Subcutaneous preadipocyte (primary cell): ENCODE measurements around a stretch of chr2.

DNA sequence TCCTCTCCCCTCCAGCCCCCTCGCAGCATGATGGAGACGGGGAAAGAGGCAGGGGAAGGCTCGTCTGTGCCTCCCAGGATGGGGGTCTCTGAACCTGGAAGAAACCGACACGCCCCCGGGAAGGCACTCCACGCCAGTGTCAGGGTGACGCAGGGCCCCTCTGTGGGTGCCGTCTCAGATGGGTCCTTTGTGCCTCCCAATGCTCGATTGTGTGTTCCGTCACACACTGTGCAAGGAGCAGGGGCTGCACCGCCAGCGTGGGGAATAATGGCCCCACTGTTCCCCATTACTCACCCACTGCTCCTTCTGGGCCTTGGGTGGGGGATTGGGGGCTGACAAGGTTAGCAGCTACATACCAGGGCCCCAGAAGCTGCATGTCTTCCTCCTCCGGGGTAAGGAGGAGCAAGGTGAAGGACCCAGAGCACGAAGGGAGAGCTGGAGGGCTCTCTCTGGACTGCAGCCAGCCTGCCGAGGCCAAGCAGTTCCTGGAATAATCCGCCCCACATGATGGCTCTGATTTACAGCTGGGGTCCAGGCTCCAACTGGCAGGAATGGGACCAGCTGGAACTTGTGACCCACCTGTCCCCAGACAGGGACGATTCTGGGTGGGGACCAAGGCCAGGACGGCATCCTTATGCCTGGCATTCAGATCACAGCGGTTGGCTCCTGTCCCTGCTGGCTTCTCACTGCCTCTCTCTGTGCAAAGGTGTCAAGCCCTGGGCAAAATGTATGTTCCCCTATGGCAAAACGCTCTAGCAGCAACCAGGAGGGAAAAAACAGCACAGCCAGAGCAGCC is 36.2 kb downstream of the FAM178B start:
- CAGE, long polyA plus RNA: no peak

DNA sequence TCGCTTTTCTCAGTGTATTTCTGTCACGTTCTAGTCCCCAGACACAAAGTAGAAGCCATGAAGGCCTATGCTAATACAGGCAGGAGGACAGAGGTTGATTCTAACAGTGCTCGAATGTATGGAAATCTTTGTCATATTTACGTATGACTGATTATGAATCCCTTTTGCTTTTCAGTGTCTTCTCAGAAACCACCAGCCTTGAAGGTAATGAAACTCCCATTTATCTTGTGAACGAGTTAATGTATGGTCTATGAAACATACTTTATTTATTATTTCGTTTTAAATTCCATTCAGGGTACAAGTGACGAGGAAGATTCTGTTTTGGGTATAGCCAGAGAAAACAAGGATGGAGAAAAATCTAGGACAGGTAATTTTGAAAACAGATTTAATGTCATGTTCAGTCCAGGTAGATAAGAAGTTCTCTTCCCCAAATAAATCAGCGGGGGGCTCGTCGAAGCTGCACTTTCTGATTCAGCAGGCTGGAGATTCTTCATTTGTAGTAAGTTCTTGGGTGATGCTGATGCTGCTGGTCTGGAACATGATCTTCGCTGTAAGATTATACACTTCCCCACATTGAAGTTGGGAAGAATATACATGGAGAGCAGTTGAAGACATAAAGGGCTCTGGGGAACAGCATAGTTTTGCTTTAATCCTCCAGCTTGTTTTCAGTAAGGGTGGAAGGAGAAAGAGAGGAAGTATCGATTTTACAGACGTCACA is 89.2 kb downstream of the ANKRD36 start:
- CAGE, long polyA plus RNA: no peak

DNA sequence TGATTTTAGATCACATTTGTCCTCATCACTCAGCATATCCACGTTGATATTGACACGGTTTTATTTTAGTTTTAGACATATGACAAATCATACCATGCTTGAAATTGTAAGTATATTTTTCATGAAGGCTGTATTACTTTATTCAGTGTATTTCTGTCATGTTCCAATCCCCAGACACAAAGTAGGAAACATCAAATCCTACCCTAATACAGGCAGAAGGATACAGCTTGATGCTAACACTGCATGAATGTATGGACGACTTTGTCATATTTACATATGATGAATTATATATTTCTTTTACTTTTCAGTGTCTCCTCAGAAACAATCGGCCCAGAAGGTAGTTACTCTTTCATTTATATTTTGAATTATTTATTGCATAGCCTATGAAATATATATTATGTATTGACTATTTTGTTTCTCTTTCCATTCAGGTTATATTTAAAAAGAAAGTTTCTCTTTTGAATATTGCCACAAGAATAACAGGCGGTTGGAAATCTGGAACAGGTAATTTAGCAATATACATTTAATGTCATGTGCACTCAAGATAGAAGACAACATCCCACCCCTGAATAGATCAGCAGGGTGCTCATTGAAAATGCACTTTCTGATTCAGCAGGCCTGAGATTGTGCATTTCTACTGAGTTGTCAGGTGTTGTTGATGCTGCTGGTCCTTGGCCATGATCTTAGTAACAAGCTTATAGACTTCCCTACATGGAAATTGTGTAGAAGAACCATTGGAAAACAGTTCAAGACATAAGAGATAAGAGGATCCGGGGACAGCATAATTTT is 104.1 kb downstream of the ANKRD36 start:
- CAGE, long polyA plus RNA: no peak

- CAGE, long polyA plus RNA: no peak
Measured at GRCh38 chr2:97646226-97646612, 357 bp downstream of the COX5B start.

DNA sequence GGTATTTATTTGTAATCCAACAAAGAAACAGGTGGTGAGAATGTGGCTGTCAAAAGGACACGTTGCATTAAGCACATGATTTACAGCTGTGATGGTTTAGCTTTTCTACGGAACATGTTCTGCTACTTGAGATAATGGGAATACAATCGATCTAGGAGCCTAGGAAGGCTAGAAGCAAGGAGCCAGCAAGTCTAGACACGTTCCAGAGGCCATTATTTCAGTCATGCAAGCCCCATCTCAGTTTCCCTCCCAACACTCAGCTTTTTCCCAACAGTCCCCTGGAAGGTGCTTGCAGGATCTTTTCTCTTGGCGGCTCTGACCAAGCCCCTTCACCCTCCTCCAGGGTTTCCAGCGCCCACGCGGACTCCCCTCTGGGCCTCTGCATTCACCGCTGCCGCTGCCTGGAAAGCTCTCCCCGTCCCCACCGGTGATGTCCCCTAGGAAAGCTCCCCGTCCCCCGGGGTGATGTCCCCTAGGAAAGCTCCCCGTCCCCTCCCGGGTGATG is 27.7 kb downstream of the ZAP70 start:
- CAGE, long polyA plus RNA: no peak

DNA sequence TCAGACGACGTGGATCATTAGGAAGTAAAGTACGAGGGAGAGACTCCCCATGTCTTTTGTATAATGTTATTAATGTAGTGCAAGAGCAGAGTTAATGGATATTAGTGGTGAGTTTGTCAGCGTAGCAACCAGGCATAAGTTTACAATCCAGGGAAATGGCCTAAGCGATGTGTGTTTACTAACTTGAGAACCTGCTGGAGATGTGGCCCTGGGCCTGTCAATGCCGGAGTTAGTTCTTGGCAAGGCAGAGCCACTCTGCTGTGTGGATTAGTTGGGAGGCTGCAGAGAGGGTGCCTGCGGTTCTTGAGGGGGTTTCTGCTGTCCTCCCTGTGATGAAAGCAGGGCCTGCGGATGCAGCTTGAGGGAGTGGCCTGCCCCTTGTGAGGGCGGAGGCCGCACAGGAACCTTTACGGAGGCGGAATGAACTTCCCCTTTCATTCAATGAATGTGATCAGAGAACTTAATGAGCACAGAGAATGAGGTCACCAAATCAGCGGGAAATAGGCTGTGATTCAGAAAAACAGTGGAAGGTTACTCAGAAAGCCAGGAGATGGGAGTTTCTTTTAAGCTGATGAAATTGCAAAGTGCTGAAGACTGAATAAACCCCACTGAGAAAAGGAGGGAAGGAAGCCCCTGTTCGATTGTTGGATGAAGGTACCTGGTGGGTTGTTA is 47.2 kb downstream of the VWA3B start:
- CAGE, long polyA plus RNA: no peak

DNA sequence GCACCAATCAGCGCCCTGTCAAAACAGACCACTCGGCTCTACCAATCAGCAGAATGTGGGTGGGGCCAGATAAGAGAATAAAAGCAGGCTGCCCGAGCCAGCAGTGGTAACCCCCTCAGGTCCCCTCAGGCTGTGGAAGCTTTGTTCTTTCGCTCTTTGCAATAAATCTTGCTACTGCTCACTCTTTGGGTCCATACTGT is 52.7 kb downstream of the VWA3B start:
- CAGE, long polyA plus RNA: no peak

GRCh38 chr2:98348077-98348707 is 1.9 kb downstream of the CNGA3 start:
- CAGE, long polyA plus RNA: no peak

DNA sequence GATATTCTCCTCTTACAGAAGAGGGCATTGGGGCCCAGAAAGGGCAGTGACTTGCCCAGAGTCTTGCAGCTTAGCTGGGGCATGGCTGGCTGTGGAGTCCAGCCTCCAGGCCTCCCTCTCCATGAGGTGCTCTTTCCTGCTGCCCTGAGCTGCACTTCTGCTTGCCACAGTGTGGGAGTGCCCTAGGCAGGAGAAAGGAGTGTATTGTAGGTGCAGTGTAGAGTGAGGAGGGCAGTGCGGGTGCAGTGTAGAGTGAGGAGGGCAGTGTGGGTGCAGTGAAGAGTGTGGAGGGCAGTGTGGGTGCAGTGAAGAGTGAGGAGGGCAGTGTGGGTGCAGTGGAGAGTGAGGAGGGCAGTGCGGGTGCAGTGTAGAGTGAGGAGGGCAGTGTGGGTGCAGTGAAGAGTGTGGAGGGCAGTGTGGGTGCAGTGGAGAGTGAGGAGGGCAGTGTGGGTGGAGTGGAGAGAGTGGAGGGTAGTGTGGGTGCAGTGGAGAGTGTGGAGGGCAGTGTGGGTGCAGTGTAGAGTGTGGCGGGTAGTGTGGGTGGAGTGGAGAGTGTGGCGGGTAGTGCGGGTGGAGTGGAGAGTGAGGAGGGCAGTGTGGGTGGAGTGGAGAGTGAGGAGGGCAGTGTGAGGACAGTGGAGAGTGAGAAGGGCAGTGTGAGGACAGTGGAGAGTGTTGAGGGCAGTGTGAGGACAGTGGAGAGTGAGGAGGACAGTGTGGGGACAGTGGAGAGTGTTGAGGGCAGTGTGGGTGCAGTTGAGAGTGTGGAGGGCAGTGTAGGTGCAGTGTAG is 28.3 kb downstream of the INPP4A start:
- CAGE, long polyA plus RNA: no peak

DNA sequence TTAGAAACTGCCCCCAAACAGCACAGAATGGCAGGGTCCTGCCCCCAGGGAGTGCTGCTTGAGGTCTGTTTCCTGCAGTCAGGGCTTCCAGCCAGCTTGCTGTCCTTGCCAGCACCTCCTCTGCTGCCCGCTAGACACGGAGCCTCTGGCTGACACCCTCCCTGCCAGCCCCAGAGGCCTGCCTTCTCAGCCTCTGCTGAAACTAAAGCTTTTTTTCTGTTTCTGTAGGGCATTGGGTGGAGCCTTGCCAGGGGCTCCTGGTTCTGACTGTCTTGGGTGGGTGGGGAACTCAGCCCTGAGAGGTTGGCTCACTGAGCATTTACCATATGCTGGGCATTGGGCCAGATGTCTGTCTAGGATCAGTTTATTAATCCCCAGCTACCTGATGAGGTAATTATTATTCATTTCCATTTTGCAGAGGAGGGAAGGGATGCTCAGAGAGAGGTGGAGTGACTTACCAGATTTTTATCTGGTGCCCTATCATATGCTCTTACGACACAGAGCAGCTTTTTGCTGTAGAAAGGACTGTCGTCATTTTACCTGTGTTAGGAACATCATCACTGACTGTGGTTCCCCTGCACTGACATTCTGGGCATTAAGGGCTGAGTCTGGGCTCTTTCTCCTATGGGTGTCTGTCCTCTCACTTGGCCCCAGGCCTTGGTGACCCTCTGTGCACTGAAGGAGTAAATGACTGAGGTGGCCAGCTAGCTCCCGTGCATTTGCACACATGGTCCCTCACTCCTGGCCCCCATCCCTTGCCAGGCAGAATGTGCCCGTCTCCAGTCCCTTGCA is 35.5 kb downstream of the INPP4A start:
- CAGE, long polyA plus RNA: no peak

- CAGE, long polyA plus RNA: no peak
Measured at GRCh38 chr2:98485340-98486107, 40.9 kb downstream of the INPP4A start.

DNA sequence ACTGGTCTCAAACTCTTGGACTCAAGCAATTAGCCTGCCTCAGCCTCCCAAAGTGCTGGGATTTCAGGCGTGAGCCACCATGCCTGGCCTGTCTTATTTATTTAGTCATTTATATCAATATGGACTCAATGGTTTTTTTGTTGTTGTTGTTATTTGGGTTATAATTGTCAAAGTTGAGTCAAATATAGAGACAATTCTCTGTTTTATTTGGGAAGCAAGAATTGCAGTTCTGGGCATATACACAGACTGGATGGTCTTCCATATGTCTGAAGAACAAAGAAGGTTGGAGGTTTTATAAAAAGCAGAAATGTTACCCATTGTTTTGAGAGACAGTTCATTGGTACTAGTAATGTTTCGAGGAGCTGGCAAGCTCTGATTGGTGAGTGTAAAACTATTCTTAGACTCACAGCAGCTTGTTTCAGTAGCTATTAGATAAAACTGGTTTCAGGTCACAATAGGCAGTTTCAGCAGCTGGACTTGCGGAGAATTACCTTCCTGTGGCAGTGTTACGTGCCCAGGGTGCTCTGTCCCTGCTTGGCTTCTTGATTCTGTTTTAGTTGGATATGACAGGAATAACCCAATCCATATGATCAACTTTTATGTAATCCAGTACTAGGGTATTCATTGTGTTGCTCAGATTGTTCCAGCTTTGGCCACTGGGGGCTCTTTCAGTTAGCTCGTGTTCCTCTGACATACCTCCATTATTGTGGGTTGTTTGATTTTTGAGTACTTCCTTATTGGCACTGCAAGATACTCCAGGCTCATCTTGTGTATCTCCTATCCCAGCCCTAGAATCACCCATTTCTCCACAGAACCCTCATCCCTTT is 43.0 kb downstream of the INPP4A start:
- CAGE, long polyA plus RNA: no peak

DNA sequence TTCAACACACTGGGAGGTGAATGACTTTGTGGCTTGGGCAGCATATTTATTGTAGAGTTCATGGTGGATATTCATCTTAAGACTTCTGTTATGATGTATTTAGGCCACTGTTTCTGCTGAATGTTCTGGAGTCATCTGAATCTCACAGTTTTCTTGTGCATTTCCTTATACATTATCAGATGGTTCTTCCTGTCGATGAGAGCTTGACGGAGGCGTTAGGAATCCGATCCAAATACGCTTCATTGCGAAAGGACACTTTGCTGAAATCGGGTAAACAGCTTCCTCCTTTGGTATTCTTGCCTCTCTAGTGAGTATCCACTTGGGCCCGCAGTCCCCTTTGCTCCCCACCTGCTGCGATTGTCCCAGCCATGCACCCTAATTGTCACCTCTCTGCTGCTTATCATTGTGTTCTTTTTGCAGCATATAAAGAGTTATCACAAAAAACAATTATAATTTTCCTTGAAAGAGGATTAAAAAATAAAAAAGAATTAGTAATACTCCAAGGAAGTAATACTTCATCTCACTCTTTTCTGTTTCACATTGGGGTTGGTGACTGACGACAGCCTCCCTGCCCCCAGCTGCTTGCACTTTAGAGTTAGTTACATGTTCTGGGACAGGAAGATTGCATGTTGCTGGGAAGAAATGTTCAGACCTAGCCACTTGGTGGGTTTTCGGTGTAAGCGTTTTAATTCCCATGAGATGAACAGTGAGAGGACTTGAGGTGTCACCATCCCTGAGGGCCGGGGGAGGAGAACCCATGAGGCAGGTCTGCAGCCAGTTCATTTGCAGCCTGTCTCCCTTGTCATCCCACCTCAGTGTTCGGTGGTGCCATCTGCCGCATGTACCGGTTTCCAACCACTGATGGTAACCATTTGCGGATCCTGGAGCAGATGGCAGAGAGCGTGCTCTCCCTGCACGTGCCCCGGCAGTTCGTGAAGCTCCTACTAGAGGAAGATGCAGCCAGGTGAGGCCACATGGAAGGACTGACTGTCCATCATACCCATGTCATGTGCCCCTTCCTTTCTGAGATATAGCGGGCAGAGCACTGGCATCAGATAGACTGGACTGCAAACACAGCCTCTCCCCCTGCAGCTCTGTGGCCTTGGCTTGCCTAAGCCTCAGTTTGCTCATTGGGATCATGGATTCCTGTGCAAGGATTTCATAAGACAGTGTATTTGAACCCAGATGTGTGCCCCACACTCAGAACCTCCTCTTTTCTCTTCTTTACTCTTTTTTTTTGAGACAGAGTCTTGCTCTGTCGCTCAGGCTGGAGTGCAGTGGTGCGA is 69.2 kb downstream of the COA5 start:
- CAGE, long polyA plus RNA: no peak

DNA sequence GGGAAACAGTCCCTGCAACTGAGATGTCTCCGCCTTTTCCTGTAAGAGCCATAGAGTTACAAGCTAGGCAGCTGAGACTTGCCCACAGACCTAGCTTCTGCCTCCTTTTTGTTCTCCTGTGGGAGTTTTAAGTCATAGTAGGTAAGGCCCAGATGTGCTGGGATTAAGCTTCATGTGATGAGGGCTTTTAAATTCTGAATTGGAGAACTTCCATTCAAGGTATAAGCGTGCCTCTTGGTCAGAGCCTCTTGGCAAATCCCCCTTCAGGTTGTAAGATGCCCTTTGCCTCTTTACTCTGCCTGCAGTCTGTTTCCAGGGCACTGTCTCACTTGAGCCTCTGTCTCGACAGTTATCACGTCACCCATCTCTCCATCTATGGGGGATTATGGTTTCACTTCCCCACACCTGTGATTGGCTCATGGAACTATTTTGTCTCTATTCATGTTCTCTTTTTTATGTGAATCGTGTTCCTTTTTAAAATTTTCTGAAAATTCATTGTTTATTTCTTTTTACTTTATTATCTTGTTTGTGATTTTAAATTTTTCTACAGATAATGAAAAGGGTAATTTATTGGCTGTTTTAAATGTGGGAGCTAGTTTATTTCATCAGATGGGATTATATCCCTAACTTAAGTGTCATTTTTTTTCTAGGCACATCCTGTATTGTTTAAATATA is 51.7 kb downstream of the COA5 start:
- CAGE, long polyA plus RNA: no peak

GRCh38 chr2:98560350-98560835 is 47.9 kb downstream of the COA5 start:
- CAGE, long polyA plus RNA: no peak

GRCh38 chr2:98566017-98566575 is 42.2 kb downstream of the COA5 start:
- CAGE, long polyA plus RNA: no peak

GRCh38 chr2:98569294-98569945 is 38.9 kb downstream of the COA5 start:
- CAGE, long polyA plus RNA: no peak

- CAGE, long polyA plus RNA: no peak
Measured at GRCh38 chr2:98592661-98593473, 15.4 kb downstream of the COA5 start.

DNA sequence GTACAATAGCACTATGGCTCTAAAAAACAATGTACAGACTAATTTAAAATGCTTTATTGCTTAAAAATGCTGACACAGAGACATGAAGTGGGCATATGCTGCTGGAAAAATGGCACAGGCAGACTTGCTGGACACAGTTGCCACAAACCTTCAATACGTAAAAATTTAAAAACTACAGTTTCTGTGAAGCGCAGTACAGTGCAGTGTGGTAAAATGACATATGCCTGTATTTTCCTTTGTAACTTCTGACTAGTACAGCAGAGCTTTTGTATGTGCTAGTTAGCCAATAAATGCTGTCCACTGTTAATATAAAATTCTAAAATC is 4.4 kb downstream of the UNC50 start:
- CAGE, long polyA plus RNA: no peak

- CAGE, long polyA plus RNA: no peak
Measured at GRCh38 chr2:98637350-98638214, 29.2 kb downstream of the UNC50 start.